H1 (cell line): ENCODE results near the genes IQCF2, IQCF1 and RPL29.

GRCh38 chr3:50300295-50300978 lies 1.2 kb upstream of the HYAL3 start:
- RRBS, result no CpG with 5 or more reads among the region's 12 CpGs
CAGE:
- cytosol, long polyA plus RNA, result no peak
- long polyA plus RNA, result no peak
- nucleus, long polyA plus RNA, result no peak

GRCh38 chr3:50331516-50331845 lies 3.5 kb upstream of the TUSC2 start:
- RRBS, result no CpG with 5 or more reads among the region's 15 CpGs
CAGE:
- cytosol, long polyA plus RNA, result no peak
- long polyA plus RNA, result no peak
- nucleus, long polyA plus RNA, result no peak

DNA sequence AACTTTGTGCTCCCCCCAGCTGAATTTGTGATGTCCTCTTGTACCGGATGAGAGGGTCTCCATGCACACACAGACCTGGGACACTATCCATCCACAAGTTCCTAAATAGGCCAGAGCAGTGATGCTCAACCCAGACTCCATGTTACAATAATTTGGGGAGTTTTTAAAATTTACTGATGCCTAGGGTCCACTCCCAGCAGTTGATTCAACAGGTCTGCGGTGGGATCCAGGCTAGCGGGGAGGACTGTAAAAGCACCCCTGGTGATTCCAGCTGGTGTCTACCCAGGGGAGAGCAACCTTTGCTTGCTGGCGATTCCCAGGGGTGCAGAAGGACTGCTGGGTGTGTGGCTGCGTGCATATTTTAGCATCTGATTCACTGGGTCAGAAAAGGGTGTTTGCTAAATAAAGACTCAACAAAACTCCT lies 928 bp downstream of the RASSF1 start:
- RRBS, result no CpG with 5 or more reads among the region's 5 CpGs
CAGE:
- cytosol, long polyA plus RNA, result no peak
- long polyA plus RNA, result no peak
- nucleus, long polyA plus RNA, result no peak

DNA sequence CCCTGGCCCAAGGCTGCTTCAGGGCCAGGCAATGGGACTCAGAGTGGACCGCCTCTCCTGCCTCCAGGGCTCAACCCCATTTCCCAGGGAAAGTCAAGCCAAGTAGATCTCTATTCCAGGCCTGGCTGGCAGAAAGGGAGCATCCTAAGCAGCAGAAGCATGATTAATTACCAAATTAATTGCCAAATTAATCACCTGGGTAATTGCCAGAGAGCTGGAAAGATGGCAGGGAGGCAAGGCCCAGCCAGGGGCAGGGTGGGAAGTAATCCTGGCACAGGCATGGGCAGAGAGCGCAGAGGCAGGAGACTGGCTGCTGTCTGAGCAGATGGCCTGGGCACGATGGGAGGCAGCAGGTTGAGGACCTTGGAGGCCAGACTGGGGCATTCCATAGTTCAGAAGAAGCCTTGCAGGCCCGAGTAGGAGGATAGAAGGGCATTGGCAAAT lies 20.5 kb downstream of the C3orf18 start:
- RRBS, result no CpG with 5 or more reads among the region's 4 CpGs
CAGE:
- cytosol, long polyA plus RNA, result no peak
- long polyA plus RNA, result no peak
- nucleus, long polyA plus RNA, result no peak

GRCh38 chr3:50606602-50607529 lies 4.7 kb downstream of the CISH start:
- RRBS, result 90% methylated on average over 3 of the region's 11 CpGs
CAGE:
- cytosol, long polyA plus RNA, result no peak
- long polyA plus RNA, result no peak
- nucleus, long polyA plus RNA, result no peak

- RRBS, result no CpG with 5 or more reads among the region's 5 CpGs
CAGE:
- cytosol, long polyA plus RNA, result no peak
- long polyA plus RNA, result no peak
- nucleus, long polyA plus RNA, result no peak
These were observed 3.7 kb downstream of the MAPKAPK3 start for GRCh38 chr3:50620365-50621279.

DNA sequence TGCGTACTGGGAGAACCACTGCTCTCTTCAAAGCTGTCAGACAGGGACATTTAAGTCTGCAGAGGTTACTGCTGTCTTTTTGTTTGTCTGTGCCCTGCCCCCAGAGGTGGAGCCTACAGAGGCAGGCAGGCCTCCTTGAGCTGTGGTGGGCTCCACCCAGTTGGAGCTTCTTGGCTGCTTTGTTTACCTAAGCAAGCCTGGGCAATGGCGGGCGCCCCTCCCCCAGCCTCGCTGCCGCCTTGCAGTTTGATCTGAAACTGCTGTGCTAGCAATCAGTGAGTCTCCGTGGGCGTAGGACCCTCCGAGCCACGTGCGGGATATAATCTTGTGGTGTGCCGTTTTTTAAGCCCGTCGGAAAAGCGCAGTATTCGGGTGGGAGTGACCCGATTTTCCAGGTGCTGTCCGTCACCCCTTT lies 303.8 kb downstream of the DOCK3 start:
- RRBS, result no CpG with 5 or more reads among the region's 17 CpGs
CAGE:
- cytosol, long polyA plus RNA, result no peak
- long polyA plus RNA, result no peak
- nucleus, long polyA plus RNA, result no peak

GRCh38 chr3:50978932-50979247 lies 304.2 kb downstream of the DOCK3 start:
- RRBS, result no CpG with 5 or more reads among the region's 15 CpGs
CAGE:
- cytosol, long polyA plus RNA, result no peak
- long polyA plus RNA, result no peak
- nucleus, long polyA plus RNA, result no peak

DNA sequence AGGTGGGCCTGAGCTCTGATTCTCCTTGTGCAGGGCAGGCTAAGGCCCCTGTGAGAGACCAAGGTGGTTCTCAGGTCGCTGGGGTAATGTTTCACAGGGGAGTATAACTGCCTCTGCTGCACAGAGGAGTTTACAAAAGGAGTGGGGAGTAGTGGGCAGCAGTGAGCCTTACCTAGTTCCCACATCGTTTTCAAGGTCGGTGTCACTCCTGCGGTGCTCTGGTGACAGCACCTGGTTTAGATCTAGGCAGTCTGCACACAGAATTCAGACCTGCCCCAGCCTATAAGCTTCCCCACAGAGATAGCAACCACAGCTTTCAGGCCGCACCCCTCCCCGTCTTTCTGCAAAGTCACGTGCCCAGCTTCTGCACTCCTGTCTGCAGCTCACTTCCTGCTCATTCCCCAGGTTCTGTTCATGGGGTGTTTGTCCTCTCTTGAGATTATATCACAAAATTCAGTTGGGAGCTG lies 350.5 kb downstream of the DOCK3 start:
- RRBS, result no CpG with 5 or more reads among the region's 7 CpGs
CAGE:
- cytosol, long polyA plus RNA, result no peak
- long polyA plus RNA, result no peak
- nucleus, long polyA plus RNA, result no peak

DNA sequence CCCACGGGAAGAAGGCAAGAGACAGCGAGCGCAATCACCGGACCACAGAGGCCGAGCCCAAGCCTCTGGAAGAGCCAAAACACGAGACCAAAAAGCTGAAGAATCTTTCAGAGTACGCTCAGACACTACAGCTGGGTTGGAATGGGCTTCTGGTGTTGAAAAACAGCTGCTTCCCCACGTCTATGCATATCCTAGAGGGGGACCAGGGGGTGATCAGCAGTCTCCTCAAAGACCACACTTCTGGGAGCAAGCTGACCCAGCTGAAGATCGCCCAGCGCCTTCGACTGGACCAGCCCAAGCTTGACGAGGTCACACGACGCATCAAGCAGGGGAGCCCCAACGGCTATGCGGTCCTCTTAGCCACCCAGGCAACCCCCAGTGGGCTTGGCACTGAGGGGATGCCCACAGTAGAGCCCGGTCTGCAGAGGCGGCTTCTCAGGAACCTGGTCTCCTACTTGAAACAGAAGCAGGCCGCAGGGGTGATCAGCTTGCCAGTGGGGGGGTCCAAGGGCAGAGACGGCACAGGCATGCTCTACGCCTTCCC lies 2.4 kb downstream of the RBM15B start:
- RRBS, result 19% methylated on average over 4 of the region's 21 CpGs
CAGE:
- cytosol, long polyA plus RNA, result no peak
- long polyA plus RNA, result no peak
- nucleus, long polyA plus RNA, result no peak

GRCh38 chr3:51398240-51398725 lies 7.2 kb downstream of the RBM15B start:
- RRBS, result no CpG with 5 or more reads among the region's 3 CpGs
CAGE:
- cytosol, long polyA plus RNA, result no peak
- long polyA plus RNA, result no peak
- nucleus, long polyA plus RNA, result no peak

DNA sequence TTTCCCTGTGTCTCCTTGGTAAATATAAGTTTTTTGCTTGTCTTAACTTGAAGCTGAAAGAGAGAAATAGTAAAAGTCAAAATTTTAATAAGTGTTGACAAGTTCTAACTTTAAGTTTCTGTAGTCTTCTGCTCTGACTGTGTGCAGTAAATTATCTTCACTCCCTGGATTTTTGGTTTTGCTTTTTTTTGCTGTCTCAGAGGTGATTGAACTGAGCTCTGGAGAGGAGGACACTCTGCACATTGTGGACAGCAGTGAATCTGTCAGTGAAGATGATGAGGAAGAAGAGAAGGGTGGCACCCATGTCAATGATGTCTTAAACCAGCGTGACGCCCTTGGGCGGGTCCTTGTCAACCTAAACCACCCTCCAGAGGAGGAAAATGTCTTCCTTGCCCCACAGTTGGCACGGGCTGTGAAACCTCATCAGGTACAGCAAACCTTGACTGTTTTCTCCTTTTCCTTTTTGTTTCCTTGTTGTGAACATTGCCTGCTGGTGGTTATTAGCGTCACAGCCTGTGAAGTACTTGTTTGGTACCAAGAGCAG lies 40.5 kb upstream of the TEX264 start:
- RRBS, result no CpG with 5 or more reads among the region's 5 CpGs
CAGE:
- cytosol, long polyA plus RNA, result no peak
- long polyA plus RNA, result no peak
- nucleus, long polyA plus RNA, result no peak

- RRBS, result no CpG with 5 or more reads among the region's 13 CpGs
CAGE:
- cytosol, long polyA plus RNA, result no peak
- long polyA plus RNA, result no peak
- nucleus, long polyA plus RNA, result no peak
These were observed 16.4 kb downstream of the TEX264 start for GRCh38 chr3:51687297-51687920.

- RRBS, result no CpG with 5 or more reads among the region's 5 CpGs
CAGE:
- cytosol, long polyA plus RNA, result no peak
- long polyA plus RNA, result no peak
- nucleus, long polyA plus RNA, result no peak
These were observed 24.6 kb downstream of the IQCF6 start for GRCh38 chr3:51754424-51754818.

DNA sequence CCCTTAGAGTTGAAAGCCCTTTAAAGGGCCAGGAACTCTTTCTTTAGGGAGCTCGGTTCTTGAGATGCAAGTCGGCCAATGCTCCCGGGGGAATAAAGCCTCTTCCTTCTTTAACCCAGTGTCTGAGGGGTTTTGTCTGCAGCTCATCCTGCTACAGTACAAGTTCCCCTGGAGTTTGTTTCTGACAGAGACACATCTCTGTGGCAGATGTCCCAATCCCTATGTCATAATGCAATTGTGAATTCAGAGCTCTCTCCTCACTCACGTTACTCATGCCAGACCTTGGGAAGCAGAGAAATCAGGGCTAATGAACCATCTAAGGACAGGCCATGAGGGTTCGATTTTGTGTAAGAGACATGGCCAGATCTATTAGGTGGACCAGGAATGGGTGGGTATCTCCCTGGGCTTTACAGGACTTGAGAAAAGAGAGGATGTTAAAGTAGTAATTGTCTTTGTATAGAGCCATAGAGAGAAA lies at the start of gene IQCF2:
IQCF2 (plus strand) TSS at position 278 of the 475 bp plus-strand sequence.
- RRBS, result no CpG with 5 or more reads among the region's 5 CpGs
CAGE:
- cytosol, long polyA plus RNA, result no peak
- long polyA plus RNA, result no peak
- nucleus, long polyA plus RNA, result no peak

DNA sequence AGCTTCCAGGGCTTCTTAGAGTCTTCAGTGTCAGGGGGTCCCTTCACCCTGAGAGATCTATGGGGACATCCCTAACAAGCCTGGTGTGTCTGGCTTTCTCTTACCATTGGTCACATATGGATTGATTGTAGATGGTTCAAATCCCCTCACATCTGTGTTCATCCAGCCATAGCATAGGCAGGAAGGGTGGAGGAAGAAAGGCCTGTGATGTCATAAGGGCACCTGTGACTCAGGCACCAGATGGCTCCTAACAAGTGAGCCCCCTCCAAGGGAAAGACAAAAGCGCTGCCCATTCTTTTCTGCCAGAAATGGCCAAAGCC lies at the start of gene IQCF1:
IQCF1 (minus strand) TSS at position 188 of the 320 bp plus-strand sequence.
- RRBS, result no CpG with 5 or more reads among the region's 1 CpG
CAGE:
- cytosol, long polyA plus RNA, result no peak
- long polyA plus RNA, result no peak
- nucleus, long polyA plus RNA, result no peak

GRCh38 chr3:51968917-51969806 lies 1.9 kb upstream of the PCBP4 start:
- RRBS, result no CpG with 5 or more reads among the region's 6 CpGs
CAGE:
- cytosol, long polyA plus RNA, result no peak
- long polyA plus RNA, result no peak
- nucleus, long polyA plus RNA, result no peak

- RRBS, result 0% methylated on average over 1 of the region's 50 CpGs
CAGE:
- cytosol, long polyA plus RNA, result start-site peak on the minus strand at chr3:51995858-51995952, 1,585 reads
- long polyA plus RNA, result start-site peak on the minus strand at chr3:51995857-51995954, 1,519 and 1,268 reads in 2 replicates
- nucleus, long polyA plus RNA, result start-site peak on the minus strand at chr3:51995859-51995952, 1,176 reads
These were observed at the start of gene RPL29 for GRCh38 chr3:51995171-51996314. RPL29 (minus strand) TSS chr3:51995895.

DNA sequence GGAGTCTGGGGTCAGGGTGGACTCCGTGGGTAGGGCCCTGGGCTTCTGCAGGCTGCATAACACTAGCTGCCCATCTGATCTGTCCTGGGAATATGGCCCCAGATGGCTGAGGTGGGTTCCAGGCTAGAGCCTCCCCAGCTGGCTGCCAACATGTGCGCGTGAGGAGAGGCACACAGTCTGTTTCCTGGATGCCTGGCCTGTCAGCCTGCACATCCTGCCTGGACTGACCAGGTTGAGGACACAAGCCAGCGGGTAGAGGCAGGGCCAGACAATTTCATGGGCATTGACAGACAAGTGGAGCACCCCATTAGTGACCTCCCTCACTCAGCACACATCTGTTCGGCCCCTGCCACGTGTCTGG lies 29.7 kb upstream of the RPL29 start:
- RRBS, result no CpG with 5 or more reads among the region's 6 CpGs
CAGE:
- cytosol, long polyA plus RNA, result no peak
- long polyA plus RNA, result no peak
- nucleus, long polyA plus RNA, result no peak

- RRBS, result no CpG with 5 or more reads among the region's 7 CpGs
CAGE:
- cytosol, long polyA plus RNA, result no peak
- long polyA plus RNA, result no peak
- nucleus, long polyA plus RNA, result no peak
These were observed 7.7 kb downstream of the DUSP7 start for GRCh38 chr3:52048722-52049103.